Brain (tissue), 1 donor: Measurements from ENCODE around the genes SARS1 and GPR61.

DNA sequence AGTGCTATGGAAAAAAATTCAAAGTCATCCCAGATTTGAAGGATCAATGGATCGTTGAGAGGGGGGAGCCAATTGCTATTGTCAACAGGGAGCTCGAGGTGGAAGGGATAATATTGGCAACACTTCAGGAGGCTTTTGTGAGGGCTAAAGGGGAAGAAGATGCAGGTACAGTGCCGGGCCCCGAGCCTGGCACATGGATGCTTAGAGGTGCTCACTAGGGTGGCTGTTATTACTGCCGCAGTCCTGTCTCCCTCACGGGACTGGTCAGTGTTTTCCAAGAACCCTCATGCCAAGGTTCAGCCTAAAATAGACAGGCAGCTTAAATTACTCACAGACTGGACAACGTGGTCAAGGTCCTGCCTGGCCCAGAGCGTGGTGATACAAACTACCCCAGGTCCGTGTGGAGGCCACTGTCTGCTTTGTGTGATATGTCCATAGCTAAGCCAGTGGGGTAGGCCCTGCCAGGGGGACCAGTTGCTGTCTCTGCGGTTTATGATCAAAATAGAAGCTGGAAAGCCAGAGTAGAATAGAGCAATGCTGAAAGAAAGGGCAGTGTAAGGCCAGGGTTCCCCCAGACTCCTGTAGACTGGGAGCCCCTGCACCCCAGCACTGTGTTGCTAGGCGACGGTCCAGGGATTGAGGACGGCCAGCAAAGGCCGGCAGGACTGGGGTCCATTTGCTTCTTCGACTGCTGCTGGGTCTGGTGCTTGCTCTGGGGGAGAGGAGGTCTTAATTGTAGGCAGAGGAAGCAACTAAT lies 36.0 kb downstream of the ELAPOR1 start:
- RRBS: no CpG with 5 or more reads among the region's 15 CpGs

DNA sequence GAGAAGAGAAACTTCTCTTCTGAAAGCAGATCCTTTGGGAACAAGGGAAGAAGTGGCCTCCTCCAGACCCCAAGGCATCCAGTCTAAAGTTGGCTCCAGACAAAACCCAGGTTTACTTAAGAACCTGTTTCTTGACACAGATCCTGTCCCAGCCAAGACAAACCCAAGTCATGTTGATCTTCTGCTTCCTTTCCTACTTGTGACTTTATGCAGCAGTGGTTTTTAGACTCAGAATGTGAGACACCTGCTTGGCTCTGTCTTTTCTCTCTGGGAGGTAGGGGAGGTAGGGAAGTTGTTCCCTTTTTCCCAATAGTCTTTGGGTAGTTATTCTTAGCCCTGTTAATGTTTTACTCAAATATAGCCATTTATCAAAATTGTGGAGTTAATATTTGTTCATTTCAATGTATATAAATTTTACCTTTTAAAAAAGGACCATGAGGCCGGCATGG lies 38.3 kb downstream of the ELAPOR1 start:
- RRBS: no CpG with 5 or more reads among the region's 1 CpG

DNA sequence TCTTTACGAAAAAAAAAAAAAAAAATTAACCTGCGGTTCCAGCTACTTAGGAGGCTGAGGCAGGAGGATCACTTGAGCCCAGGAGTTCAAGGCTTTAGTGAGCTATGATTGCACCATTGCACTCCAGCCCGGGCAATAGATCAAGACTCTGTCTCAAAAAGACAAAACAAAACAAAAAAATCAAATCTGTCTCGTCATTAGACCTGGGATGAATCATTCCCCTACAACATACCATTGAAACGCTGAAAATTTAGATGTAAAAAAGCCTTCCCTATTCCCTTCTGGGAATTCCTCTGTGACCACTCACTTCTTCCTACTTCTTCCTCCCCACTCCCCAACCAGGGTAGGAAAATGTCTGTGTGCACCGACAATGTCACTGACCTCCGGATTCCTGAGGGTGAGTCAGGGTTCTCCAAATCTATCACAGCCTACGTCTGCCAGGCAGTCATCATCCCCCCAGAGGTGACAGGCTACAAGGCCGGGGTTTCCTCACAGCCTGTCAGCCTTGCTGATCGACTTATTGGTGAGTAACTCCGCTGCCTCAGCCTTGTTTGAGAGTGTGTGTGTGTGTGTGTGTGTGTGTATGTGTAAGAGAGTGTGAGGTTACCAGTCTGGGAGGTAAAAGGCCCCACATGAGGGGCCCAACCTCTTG lies 16.5 kb upstream of the SARS1 start:
- RRBS: 59% methylated on average over 2 of the region's 11 CpGs

- RRBS: 2% methylated on average over 27 of the region's 38 CpGs
Observed at GRCh38 chr1:109213684-109214241, at the start of gene SARS1. SARS1 (plus strand) TSS chr1:109213918.

- RRBS: no CpG with 5 or more reads among the region's 3 CpGs
Observed at GRCh38 chr1:109218443-109218793, 4.7 kb downstream of the SARS1 start.

GRCh38 chr1:109250652-109251213 lies 1.4 kb downstream of the CELSR2 start:
- RRBS: 91% methylated on average over 2 of the region's 24 CpGs

DNA sequence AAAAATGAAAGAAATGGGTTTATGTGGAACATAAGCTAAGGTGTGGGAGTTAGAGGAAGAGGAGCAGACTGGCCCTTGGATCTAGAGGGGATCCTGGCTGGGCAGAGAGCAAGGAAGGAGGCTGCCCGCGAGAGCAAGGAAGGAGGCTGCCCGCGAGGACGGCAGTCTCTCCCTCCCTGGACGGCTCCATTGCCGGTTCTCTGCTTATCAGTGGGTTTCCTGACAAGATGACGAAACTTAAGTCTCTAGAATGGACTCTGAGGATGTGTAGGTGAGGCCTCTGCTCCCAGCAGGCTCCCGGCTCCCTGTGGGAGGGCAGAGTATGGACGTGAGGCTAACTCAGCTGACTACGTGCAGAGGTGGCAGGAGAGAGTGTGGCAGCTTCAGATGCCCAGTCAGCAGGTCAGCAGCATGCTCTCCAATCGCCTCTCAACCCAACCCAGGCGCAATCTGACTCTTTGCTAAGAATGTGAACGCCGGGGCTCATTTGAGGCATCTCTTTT lies 6.1 kb downstream of the MYBPHL start:
- RRBS: 79% methylated on average over 1 of the region's 15 CpGs

DNA sequence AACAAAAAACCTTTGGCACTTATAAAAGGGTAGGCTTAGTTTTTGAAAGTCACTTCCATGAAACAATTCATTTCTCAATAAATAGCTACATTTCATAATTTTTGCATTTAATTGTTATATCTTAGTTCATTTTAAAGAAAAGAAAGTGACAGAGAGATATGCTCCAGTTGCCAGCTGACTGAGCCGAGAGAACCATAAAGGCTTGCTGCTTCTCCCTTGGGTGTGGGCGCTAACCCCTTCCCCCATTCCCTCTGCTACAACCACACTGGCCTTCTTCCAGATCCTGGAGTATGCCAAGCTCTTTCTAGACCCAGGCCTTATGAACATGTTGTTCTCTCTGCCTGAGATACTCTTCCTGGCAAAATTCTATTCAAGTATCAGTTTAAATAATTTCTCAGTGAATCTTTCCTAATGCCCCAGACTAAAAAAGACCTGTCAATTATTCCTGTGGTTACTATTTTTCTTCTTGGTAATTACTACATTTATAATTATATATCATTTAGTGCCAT lies 12.3 kb downstream of the SORT1 start:
- RRBS: no CpG with 5 or more reads among the region's 2 CpGs

GRCh38 chr1:109389748-109390673 lies 7.7 kb downstream of the SORT1 start:
- RRBS: no CpG with 5 or more reads among the region's 5 CpGs

- RRBS: no CpG with 5 or more reads among the region's 4 CpGs
Observed at GRCh38 chr1:109391118-109391592, 6.6 kb downstream of the SORT1 start.

GRCh38 chr1:109539579-109540025 lies at the start of gene GPR61:
GPR61 (plus strand) TSS chr1:109539872.
- RRBS: 18% methylated on average over 3 of the region's 7 CpGs

DNA sequence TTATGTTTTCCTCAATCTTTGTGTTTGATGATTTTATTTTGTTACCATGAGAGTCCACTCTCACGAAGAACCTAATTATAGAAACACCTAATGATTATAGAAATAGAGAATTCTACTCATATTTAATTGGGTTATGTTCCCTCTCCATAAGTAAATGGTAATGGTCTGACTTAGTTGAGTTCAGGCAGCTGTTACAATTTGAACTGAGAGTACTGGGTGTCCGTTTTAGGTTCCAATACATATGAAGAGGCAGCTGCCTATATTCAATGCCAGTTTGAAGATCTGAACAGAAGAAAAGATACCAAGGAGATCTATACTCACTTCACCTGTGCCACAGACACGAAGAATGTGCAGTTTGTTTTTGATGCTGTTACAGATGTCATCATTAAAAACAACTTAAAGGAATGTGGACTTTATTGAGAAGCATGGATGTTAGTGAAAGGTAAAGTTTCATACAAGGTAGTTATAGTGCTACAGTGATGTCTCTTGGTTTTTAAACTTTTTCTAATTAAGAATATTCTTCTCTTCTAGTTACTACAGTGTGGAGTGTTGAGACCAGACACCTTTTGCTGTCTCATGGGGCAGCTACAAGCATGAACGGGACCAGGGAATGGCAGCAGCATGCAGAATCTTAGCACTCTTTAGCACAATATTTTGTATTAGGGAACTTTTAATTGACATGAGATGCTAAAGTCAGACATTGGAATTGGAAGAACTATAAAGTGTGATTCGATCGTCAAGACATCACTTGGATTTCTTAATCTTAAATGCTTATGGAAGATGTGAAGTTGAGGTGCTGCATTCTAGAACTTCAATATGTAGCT lies 27.4 kb downstream of the GNAT2 start:
- RRBS: no CpG with 5 or more reads among the region's 6 CpGs

DNA sequence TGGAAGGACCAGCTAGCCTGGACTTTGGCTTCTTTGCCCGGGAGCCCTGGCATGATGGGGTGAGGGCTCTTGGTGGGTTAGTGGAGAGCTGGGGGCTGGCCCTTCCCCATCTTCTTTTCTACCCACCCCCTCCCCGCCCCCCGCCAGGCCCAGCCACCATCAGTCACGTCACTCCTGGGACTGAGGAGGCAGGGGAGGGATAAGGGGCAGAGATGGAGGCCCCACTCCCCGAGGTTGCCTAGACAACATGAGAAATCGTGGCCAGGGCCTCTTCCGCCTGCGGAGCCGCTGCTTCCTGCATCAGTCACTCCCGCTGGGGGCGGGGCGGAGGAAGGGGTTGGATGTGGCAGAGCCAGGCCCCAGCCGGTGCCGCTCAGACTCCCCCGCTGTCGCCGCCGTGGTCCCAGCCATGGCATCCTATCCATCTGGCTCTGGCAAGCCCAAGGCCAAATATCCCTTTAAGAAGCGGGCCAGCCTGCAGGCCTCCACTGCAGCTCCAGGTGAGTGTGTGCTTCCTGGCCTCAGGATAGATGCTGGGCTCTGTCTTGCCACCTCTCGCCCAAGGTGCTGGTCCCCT lies 1.2 kb downstream of the AMPD2 start:
- RRBS: 0% methylated on average over 1 of the region's 20 CpGs

DNA sequence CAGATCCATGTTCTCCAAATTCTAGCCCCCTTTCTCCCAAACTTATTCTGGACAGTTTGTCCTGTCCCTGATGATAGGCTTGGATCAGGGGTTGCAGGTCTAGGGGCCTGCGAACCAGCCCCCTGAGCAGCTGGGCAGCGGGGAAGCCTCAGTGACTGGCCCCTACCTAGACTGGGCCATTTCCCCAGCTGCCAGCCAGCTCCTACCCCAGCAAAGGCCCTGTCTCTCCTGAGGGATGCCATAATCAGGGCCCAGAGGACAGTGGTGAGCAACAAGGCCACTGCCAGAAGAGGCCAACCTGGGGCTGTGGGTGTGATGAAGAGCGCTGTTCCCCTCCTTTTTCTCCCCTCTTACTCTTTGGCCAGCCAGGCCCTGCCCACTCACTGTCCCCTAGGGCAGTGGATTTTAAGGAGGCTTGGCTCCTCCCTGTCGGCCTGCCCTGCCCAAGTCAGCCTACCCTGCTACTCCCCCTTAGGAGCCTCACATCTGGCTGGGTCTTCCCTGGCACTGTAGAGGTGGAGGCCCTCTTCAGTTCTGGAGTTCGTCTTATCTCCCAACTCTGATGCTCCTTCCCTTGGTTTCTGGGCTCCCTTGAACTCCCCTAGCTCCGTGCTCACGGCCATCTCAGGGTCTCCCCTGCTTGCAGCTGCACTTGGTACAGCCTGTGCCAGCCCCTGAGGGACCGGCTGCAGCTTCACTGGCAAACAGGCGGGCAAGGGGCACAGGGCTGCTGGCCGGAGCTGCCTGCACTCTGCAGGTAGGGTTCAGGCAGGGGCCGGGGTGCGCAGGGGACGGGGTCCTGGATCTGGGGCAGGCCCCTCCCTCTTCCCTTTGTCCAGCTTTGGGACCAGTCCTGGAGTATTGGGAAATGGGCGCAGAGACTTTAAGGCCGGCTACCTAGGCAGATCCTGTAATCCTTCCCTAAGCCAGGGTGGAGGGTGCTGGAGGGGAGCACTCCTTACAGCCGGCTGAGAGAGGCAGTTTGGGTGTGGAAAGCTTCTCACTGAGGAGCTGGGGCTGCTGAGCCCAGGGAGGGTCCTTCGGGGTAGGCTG lies 4.0 kb downstream of the AMPD2 start:
- RRBS: 16% methylated on average over 9 of the region's 17 CpGs

- RRBS: no CpG with 5 or more reads among the region's 28 CpGs
Observed at GRCh38 chr1:109643280-109643840, 12.5 kb upstream of the GSTM4 start.

GRCh38 chr1:109715622-109715931 lies 3.5 kb downstream of the GSTM5 start:
- RRBS: no CpG with 5 or more reads among the region's 4 CpGs

DNA sequence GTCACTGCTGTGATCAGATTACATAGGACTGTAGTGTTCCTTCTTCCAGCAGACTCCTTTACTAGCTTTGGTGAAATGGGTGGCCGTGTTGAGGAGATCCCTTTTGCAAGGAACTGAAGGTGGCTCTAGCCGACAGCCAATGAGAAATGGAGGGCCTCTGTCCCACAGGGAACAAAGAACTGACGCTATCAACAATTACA lies 7.5 kb downstream of the GSTM3 start:
- RRBS: no CpG with 5 or more reads among the region's 3 CpGs

- RRBS: no CpG with 5 or more reads among the region's 10 CpGs
Observed at GRCh38 chr1:109773646-109774005, 9.9 kb upstream of the EPS8L3 start.

DNA sequence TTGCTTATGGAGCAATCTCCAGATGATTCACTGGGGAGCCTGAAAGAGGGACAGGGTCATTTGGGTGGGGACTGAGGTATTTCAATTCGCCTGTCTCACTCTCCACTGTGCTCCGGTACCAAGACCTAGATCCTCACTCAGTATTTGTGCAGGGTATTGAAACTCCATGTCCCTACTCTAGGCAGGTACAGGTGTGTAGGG lies 10.1 kb upstream of the CSF1 start:
- RRBS: no CpG with 5 or more reads among the region's 2 CpGs

GRCh38 chr1:109918490-109919140 lies 8.0 kb downstream of the CSF1 start:
- RRBS: no CpG with 5 or more reads among the region's 11 CpGs